Renal cortical epithelial cell (primary cell): Measurements from ENCODE around the gene PPIF.

GRCh38 chr10:78277691-78278198 lies 244.1 kb downstream of the RPS24 start:
- RRBS = no CpG with 5 or more reads among the region's 13 CpGs

DNA sequence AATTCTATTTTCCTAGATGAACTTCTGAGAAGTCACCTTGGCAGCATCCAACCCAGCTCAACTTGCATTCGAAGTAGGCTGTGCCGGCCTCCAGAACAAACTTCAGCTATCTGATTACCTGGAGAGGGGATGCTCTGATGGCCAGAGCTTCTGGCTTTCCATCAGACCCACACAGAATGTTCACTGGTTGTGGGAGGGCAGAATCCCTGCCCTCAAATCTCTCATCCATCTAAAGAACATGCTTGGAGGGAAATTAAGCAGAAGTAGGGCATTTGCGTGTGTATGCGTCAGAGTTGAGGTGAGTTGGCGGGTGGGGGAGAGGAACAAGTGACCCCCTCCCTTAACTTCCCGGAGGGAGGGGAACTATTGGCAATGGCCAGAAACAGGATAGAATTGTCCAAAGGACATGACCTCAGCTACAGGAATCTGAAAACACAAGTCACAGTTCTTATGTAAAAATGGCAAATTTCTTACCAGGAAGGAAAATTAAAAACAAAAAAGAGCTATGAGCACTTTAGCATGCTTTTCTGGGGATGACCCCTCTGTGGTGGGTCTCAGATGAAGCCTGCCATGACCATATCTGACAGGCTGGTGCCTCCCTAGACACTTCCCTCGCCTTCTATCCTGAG lies 278.7 kb downstream of the RPS24 start:
- RRBS = no CpG with 5 or more reads among the region's 7 CpGs

GRCh38 chr10:78446966-78447315 lies 413.3 kb downstream of the RPS24 start:
- RRBS = no CpG with 5 or more reads among the region's 5 CpGs

GRCh38 chr10:78742737-78743647 lies 325.8 kb upstream of the ZMIZ1 start:
- RRBS = no CpG with 5 or more reads among the region's 12 CpGs

- RRBS = no CpG with 5 or more reads among the region's 18 CpGs
These were observed 266.1 kb upstream of the ZMIZ1 start for GRCh38 chr10:78802460-78803325.

DNA sequence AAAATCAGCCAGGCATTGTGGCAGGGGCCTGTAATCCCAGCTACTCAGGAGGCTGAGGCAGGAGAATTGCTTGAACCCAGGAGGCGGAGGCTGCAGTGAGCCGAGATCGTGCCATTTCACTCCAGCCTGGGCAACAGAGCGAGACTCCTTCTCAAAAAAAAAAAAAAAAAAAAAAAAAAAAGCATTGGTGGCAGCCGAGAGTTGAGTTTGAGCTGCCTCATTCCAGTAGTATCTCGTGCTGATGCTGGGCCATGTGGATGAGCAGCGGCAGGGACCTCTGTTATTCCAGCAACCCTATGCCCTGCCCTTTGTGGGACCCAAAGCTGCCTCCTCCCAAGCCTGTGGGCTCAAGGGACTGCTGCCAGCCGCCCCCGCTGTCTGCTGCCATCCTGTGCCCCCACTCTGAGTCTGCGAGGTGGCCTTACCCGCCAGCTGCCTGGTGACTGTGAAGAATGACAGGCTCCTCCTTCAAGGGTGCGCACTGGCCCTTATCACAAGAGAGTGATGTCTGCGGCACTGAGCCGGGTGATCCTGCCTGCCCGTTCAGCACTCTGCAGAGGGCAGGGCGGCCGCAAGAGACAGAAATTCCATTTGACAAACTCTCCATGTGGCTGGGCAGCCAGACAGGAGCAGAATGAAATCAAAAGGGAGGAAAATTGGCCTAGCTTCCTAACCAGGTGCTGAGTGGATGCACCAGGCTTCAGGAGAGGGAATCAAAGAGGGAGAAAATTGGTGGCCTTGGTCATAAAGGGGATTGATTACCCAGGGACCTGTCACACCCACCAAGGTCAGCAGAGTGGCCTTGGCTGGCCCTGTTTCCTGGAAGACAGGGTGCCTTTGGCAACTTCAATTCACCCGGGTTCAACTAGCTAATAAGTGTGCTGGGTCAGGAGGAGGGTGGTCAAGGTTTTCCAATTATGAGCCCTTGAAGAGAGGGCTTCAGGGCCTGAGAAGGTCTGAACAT lies 65.4 kb upstream of the ZMIZ1 start:
- RRBS = no CpG with 5 or more reads among the region's 18 CpGs

GRCh38 chr10:79066968-79067830 lies 1.6 kb upstream of the ZMIZ1 start:
- RRBS = 4% methylated on average over 19 of the region's 73 CpGs

GRCh38 chr10:79090400-79090842 lies 21.7 kb downstream of the ZMIZ1 start:
- RRBS = no CpG with 5 or more reads among the region's 4 CpGs

GRCh38 chr10:79138885-79140066 lies 70.5 kb downstream of the ZMIZ1 start:
- RRBS = 44% methylated on average over 6 of the region's 27 CpGs

DNA sequence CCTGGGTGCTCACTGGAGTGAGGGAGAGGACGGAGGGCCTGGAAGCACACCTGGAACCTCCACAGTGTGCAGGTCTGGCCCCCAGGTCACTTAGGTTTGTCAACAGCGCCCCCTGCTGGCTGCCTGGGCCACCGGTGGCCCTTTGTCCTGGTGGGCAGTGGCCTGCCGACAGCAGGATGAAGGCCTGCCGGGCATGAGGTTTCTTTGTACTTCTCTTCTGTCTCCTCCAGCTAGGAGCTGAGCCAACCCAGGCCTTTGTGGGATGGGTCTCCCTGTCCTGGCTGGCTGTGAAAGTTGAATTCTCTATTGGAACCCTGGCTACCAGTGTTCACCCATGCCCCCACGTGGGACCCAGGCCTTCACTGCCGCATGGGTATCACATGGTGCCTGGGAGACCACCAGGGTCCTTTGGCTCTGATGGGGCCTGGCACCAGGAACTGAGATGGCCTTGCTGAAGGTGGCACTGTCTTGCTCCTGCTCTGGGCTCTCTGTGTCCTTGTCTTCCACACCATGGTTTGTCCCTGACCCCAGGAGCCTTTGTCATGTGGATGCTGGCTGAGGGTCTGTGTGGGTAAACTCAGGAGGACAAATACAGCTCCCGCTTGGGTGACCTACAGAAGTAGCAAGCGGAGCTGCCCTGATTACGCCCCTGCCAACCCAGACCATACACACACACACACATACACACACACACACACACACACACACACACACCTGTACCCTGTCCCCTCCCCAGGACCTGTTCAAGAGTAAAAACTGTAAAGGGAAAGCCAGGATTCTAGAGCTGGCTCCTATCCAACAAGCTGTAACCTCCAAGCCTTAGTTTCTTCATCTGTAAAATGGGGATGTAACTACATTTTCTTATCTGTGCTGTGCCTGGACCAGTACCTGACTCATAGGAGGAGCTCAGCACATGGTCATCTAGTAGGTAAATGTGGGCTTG lies 128.4 kb downstream of the ZMIZ1 start:
- RRBS = 8% methylated on average over 3 of the region's 10 CpGs

DNA sequence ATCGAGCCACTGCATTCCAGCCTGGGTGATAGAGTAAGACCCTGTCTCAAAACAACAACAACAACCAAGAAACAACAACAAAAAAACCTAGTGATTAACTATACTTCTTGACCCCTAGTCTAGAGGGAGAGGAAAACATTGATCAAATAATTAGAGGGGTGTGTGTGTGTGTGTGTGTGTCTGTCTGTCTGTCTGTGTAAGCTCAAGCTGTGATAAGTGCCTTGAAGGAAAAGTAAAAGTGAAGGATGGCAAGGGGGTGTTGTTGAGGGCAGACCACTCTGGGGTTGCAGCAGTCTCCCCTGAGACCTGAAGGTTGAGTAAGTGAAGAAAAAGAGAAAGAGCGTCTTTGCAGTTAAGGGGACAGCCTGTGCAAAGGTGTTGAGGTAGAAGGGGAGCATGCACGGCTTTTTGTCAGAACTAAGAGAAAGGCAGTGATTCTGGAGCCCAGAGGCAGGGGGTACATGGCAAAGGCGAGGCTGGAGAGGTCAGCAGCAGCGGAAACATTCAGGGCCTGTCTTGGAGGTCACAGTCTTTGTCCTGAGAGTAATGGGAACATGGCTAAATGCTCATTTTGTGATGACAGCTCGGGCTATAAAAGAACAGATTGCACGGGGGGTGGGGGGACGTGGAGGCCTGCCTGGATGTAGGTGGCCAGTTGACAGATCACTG lies 128.7 kb upstream of the PPIF start:
- RRBS = no CpG with 5 or more reads among the region's 8 CpGs

- RRBS = no CpG with 5 or more reads among the region's 8 CpGs
These were observed 120.9 kb upstream of the PPIF start for GRCh38 chr10:79226058-79227023.

GRCh38 chr10:79243144-79244211 lies 103.8 kb upstream of the PPIF start:
- RRBS = 14% methylated on average over 87 of the region's 133 CpGs

- RRBS = no CpG with 5 or more reads among the region's 14 CpGs
These were observed 101.8 kb upstream of the PPIF start for GRCh38 chr10:79245384-79246048.

DNA sequence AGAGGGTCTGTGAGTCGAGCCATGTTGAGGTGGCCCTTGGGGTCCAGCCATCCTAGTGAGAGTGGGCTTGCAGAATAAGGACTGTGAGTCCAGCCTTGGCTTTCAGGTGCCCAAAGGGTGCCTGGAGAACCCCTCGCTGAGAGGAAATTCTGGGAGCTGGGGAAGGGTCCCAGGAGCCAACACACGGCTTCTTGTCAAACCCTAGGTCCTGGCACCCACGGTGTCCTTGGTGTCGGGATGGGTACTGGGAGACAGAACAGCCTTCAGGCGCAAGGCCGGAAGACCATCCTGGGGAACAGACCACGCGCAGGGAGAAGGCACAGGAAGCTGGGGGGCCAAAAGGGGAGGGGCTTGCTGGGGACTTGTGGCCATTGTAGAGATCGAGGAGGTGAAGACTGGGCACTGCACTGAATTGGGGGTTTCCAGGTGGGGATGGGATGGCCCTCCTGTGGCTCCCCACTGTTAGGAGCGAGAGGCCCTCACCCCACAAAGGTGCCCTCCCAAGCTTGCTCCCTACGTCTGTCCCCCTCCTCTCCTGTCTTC lies 96.5 kb upstream of the PPIF start:
- RRBS = no CpG with 5 or more reads among the region's 12 CpGs

DNA sequence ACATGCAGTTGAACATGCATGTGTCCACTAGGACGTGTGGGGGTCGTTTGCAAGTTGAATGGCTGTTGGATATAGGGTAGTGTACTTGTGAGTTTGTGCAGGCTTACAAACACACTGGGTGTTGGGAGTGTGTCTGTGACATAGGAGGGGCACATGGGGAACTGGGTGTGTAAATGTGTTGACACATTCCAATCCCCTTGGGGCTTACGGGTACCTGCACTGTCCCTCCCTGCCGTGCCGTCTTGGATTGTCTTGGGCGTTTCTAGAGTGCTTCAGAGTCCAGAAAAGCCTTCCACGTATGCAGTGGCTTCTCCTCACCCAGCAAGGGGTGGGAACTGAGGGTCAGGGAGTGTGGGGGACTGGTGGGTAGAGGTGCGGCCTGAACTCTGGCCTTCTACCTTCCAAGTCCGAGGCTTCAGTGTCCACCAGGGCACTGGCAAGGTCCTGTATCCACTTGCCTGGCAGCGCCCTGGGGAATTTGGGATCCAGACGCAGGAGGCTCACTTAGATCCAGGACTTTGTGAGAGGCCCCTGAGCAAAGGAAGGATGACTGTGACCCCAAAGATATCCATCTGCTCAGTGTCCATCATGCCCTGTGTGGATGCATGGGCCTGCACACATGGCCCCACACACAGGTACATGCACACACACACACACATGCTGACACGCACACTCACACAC lies 93.9 kb upstream of the PPIF start:
- RRBS = no CpG with 5 or more reads among the region's 12 CpGs

- RRBS = 65% methylated on average over 2 of the region's 13 CpGs
These were observed 33.5 kb upstream of the PPIF start for GRCh38 chr10:79313592-79314279.

DNA sequence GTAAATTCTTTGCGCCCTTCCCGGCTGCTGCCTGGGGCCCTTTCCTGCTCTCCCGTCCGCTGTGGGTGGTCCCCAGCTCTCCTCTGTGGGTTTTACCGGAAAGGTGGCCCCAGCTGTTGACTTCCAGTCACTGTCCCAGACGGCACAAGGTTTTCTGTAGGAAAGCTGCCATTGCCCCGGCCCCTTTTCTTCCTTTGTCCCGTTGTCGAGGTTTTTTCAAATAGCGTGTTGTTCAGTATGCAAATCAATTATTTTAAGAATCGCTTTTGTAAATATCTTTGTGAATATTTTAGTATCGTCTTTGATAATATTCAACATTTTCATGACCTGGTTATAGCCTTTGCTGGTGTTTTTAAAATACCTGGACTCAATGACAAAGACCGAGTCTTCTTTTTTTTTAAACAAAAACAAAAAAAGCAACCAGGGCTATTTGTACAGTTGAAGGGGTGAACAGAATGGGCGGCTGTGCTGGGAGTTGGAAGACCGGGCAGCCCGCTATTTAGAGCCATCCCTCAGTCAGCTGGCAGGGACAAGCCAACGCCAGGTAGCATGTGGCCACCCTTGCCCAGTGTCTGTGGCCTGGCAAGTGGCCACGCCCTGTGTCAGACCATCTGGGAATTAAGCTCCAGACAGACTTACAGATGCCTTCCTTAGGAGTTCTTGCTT lies 32.8 kb upstream of the PPIF start:
- RRBS = 90% methylated on average over 4 of the region's 18 CpGs

GRCh38 chr10:79346988-79347797 lies at the start of gene PPIF:
Gene PPIF, plus strand, starts transcription at chr10:79347469.
- RRBS = 2% methylated on average over 21 of the region's 73 CpGs

- RRBS = no CpG with 5 or more reads among the region's 7 CpGs
These were observed 48.3 kb downstream of the ZCCHC24 start for GRCh38 chr10:79396963-79397601.